Mesenchymal stem cell of adipose (primary cell): ENCODE data around the gene KLHDC4.

- CAGE, long polyA plus RNA = no peak
Observed at GRCh38 chr16:86567481-86568247, 1.0 kb downstream of the FOXC2 start.

DNA sequence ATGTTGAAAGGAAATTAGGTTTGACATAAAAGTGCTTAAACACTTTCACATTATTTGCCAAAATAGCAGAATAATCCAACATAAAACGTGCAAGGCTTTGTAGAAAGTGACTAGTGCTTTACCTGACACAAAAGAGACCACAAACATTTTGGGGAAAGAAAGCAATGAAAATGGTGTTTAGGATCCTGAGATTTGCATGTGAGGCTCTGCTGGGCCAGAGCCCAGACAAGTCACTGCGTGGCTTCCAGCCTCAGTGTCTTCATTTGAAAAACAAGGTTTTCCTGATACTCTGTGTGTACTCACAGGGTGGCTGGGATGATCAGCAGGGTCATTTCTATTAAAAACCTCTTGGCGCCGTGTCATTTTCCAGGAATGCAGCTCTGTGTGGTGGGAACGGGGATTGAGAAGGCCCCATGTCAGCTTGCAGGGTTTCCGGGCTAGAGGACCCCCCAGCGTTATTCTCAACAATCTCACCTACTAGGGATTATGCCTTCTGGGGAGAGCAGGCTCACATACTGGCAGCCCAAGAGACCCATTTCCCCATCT lies 73.4 kb downstream of the FOXL1 start:
- CAGE, long polyA plus RNA = no peak

- CAGE, long polyA plus RNA = no peak
Observed at GRCh38 chr16:87358145-87359099, 25.2 kb downstream of the FBXO31 start.

GRCh38 chr16:87399122-87399939 lies 7.2 kb downstream of the MAP1LC3B start:
- CAGE, long polyA plus RNA = no peak

GRCh38 chr16:87412241-87413417 lies 20.5 kb downstream of the MAP1LC3B start:
- CAGE, long polyA plus RNA = no peak

DNA sequence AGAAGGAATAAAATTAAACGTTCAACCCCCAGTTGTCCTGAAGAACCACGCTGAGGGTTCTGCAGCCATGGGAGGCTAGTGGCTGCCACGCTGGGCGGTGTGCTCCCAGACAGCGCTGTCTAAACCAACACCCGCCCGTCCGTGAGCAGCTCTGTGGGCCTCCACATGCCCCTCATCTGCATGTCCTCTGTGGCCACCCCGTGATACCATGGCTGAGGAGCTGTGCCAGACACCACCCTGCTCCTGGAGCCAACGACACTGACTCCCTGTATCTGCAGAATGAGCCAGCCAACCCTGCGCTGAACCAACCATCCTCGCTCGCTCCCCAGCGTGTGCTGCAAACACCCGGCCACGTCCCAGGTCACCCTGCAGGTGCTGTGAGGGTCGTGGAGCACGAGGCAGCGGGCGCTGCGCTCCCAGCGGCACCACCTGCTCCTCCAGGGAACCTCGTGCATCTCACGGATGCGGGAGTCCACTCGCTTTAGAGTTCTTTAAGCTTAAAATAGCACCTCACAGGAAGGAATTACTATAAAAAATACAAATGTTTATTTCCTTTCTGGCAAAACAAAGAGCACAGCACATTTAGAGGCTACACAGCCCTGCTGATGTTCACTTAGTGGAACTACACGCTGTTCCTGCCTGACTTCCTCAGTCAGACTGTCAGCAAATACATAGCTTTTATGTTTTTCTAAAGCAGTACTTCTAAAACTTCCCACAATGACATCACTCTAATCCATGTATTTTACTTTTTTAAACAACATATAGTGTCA lies 43.3 kb downstream of the MAP1LC3B start:
- CAGE, long polyA plus RNA = no peak

- CAGE, long polyA plus RNA = no peak
Observed at GRCh38 chr16:87704763-87705334, 60.9 kb downstream of the KLHDC4 start.

- CAGE, long polyA plus RNA = no peak
Observed at GRCh38 chr16:87723120-87723776, 42.5 kb downstream of the KLHDC4 start.

DNA sequence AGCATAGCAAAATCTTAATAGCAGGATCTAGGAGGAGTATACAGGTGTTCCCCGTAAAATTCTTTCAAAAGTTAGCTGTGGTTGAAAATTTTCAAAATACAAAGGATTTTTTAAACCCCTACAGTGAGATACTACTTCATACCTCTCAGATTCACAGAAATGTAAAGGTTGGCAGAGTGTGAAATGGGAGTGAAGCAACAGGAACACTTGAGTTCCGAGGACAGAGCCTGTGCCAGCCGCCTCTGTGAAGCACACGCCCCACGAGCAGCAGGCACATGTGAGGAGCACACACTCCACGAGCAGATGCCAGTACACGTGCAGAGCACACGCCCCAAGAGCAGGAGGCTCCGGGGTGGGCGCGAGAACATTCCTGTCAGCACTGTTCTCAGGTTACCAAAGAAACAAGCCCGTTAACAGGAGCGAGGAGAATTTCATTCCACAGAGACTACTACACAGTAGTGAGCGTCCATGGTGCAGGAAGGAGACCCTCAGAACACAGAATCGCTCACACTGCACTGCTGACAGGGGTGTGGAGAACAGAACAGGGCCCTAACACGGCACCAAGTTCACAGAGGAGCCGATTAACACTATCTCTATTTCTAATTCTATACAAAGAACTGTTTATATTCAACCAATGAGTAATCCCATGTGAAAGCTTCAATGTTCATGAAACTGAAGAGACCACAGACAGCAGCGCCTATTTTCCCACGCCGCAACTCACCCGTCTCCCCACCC lies 40.2 kb downstream of the KLHDC4 start:
- CAGE, long polyA plus RNA = no peak

GRCh38 chr16:87765249-87765837 lies 443 bp downstream of the KLHDC4 start:
- CAGE, long polyA plus RNA = no peak

- CAGE, long polyA plus RNA = no peak
Observed at GRCh38 chr16:87765838-87766181, at the start of gene KLHDC4. TSS of gene KLHDC4 (minus strand) at chr16:87765986.

- CAGE, long polyA plus RNA = no peak
Observed at GRCh38 chr16:87832363-87833696, 36.5 kb downstream of the SLC7A5 start.

DNA sequence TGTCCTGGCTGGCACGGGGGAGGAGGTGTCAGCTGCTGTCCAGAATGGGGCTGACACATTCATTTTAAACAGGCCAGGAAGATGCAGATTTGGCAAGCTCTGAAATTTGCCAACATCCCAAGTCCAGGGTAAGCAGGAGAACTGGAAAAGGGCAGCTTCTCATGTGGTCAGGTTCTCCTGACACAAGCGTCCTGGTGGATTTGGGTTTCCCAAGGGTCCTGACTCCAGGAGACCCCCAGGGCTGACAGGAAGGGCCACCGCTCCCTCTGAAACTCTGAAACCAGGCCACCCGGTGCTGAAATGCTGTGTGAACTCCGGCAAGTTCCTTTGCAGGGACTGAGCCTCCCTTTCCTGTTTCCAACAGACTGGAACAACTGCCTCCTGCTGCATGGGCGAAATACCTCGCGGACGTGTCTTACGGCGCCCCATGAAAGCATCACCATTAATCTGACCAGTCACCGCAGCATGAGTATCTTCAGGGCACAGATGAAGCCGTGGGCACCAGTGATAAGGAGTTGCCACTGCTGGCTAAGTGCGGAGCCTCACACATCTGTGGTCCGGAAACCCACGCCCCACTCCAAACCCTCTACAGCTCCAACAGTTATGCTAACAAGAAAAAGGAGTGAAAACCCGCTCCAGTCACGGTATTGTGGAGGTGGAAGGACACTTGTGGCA lies 11.3 kb downstream of the SLC7A5 start:
- CAGE, long polyA plus RNA = no peak

- CAGE, long polyA plus RNA = no peak
Observed at GRCh38 chr16:87868092-87868677, 1.1 kb downstream of the SLC7A5 start.

DNA sequence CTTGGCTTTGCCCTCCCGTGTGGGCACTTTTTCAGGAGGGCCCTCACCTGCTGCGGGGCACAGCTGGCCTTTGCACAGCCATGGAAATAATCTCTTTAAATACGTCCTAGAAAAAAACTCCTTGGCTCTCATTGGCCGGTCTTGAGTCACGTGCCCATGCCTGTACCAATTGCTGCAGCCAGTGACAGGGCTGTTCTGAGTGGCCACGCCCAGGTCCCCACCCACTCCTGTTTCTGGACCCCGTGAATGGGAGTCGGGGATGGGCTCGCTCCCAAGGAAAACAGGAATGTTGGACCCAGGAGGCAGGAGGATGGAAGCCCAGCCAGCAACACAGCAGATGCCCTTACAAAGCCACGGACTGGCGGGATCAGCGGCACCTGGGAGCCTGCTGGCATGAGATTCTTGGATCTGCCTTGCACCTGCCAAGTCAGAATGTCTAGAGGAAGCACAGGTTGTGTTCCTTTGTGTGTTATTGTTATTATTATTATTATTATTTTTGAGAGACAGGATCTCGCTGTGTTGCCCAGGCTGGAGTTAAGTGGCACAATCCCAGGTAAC lies 14.9 kb downstream of the CA5A start:
- CAGE, long polyA plus RNA = no peak

DNA sequence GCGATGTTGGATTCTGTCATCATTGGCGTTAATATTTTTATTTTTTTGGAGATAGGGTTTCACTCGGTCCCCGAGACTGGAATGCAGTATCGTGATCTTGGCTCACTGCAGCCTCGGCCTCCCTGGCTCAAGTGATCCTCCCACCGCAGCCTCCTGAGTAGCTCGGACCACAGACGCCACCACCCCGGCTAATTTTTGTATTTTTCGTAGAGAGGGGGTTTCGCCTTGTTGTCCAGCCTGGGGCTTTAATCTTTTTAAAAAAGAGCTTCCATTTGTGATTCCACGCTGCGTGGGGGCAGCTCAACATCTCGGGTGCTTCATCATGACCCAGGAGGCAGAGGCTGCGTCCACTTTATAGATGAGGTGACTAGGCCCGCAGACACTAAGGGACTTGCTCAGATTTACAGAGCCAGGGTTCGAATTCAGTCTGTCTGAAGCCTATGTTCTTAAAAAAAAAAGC lies 1.5 kb downstream of the BANP start:
- CAGE, long polyA plus RNA = no peak

GRCh38 chr16:87966176-87966452 lies 14.9 kb downstream of the BANP start:
- CAGE, long polyA plus RNA = no peak

- CAGE, long polyA plus RNA = no peak
Observed at GRCh38 chr16:88019064-88020041, 68.1 kb downstream of the BANP start.

GRCh38 chr16:88484803-88485241 lies 31.7 kb downstream of the ZFPM1 start:
- CAGE, long polyA plus RNA = no peak

DNA sequence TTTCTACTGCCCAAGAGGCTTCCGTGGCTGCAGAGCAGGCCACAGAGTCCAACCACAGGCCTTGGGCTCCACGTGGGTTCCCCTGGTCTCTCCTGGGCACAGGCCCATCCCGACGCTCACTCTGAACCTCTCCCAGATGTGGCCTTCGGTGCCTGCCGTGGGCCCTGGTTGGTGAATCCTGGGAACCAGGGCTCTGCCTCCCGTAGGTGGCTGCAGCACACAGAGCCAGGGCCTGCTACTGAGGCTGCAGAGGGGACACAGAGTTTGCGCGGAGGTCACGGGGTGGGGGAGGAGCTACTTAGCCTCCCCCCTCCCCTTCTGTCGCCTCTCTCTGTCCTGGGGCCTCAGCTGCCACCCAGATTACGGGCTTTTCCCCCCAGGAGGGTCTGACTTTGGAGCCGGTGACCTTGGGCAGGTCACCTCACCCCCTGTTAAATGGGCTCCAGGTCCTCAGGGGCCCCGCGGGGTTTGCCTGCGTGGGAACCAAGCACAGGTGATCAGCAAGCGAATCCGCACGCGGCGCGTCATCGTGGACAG lies 55.4 kb downstream of the ZFPM1 start:
- CAGE, long polyA plus RNA = no peak